Neural progenitor cell (in vitro differentiated cells): ENCODE measurements around a stretch of chr13.

GRCh38 chr13:99969595-99970732 lies 1.6 kb downstream of the ZIC5 start:
- RAMPAGE, long total RNA: no peak

- RAMPAGE, long total RNA: no peak
Measured at GRCh38 chr13:99978744-99979427, 2.7 kb upstream of the ZIC2 start.

DNA sequence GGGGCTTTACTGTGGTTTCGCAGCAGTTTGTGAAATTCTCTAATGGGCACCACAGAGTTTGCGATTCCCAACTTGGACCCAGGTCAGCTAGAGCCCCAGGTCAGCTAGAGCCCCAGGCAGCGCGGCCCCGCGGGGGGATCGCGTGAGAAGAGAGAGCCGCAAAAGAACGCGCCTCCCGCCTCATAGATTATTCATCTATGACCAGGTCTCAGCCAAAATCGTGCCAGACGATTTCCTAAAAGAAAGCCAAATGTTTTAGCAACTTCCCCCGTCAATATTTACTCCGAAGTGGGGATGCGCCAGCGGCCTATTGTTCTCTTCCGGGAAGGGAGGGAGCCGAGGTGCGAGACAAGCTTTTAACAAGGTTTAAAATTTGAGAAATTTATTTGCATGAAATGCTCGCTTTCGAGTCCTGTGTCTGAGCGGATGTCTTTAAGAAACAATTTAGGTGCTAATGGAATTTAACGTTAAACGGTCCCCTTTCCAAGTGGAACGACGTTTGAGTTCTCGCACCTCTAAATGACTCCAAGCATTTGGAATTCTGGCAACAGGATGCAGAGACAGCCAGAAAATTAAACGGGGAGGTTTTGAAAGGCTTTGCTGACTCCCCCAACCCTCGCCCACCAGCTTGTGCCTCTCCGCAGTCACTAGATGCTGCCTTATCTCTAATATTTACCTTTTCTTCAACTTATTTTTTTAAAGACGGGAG lies 2.3 kb downstream of the ZIC2 start:
- RAMPAGE, long total RNA: no peak

GRCh38 chr13:99985278-99985897 lies 3.8 kb downstream of the ZIC2 start:
- RAMPAGE, long total RNA: no peak

GRCh38 chr13:100529726-100530341 lies 58.8 kb downstream of the GGACT start:
- RAMPAGE, long total RNA: no peak

DNA sequence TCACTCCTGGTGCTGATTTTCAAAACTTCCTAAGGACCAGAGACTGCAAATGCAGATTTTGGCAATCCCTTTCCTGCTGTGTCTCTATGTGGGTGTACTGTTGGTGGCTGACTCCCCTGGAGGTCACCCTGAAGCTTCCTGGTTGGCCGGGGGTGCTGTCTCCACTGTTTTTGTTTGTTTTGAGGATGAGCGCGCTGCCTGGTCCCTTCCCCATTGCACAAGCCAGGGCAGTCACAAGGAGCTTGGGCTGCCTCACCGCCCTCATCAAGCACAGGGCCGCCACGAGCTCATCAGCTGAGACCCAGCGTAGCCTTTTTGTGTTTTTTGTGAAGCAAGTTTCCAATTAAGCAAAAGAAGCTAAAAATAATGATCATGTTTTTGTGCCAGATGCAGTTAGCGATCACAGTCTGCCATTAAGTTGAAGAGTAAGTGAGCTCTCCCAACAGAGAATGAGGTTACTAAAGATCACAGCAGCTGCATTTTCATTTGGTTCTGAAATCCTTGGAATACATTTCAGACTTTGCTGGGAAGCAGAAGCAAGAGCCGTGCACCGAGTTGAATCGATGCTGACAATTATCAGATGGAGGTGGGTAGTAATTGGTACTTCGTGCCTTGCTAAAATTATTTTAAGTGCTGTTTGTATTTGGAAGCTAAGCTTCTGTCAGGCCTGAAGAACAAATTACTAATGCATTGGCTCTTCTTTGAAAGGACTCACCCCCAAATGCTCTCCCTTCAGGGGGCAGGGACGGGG lies 57.8 kb downstream of the GGACT start:
- RAMPAGE, long total RNA: no peak

GRCh38 chr13:100560512-100561113 lies 28.0 kb downstream of the GGACT start:
- RAMPAGE, long total RNA: no peak

- RAMPAGE, long total RNA: no peak
Measured at GRCh38 chr13:101576563-101576878, 124.0 kb downstream of the ITGBL1 start.

DNA sequence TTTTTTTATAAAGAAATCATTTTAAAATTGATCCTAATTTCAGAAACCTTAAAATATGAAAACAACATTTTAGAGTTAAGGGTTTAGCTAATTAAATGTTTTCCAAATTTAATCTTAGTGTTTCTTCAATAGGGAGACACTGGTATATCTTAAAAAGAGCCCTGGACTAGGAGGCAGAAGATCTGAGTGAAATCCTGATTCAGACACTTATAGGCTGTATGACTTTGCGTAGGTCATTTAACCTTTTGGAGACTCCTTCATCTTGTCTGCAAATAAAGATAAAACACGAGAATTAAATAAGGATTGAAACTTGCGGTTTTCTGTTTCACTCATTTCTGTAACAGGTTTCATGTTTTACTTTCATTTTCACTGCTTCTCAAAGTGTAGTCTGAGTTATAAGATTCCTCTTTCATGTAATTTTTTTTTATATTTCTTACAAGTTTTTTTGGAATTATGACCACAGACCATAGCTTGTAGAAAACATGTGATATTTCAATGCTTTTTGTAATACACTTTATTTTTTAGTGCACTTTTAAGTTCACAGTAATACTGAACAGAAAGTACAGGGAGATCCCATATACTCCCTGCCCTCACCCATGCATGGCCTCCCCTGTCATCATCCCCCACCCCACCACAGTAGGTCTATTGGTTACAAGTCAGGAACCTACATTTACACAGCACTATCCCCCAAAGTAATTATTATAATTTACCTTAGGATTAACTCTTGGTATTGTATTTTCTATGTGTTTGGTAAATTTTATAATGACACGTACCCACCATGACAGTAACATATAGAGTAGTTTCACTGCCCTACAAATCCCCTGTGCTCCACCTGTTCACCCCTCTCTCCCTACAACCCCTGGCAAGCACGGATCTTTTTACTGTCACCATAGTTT lies 174.6 kb downstream of the ITGBL1 start:
- RAMPAGE, long total RNA: no peak

DNA sequence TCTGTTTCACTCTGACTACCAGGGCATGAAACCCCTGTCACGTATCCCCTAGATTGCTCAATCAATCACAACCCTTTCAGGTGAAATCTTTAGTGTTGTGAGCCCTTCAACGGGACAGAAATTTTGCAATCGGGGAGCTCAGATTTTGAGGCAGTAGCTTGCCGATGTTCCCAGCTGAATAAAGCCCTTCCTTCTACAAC lies 176.8 kb downstream of the FGF14 start:
- RAMPAGE, long total RNA: no peak

- RAMPAGE, long total RNA: no peak
Measured at GRCh38 chr13:101918252-101919015, 1.7 kb upstream of the FGF14 start.

DNA sequence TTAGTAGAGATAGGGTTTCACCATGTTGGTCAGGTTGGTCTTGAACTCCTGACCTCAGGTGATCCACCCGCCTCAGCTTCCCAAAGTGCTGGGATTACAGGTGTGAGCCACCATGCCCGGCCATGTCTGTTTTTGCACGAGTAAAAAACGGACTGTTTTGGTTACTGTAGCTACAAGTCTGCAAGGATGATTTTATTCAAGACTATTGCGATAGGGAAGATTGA lies 103.9 kb upstream of the SLC10A2 start:
- RAMPAGE, long total RNA: no peak

- RAMPAGE, long total RNA: no peak
Measured at GRCh38 chr13:103822142-103822591, 756.0 kb upstream of the SLC10A2 start.

DNA sequence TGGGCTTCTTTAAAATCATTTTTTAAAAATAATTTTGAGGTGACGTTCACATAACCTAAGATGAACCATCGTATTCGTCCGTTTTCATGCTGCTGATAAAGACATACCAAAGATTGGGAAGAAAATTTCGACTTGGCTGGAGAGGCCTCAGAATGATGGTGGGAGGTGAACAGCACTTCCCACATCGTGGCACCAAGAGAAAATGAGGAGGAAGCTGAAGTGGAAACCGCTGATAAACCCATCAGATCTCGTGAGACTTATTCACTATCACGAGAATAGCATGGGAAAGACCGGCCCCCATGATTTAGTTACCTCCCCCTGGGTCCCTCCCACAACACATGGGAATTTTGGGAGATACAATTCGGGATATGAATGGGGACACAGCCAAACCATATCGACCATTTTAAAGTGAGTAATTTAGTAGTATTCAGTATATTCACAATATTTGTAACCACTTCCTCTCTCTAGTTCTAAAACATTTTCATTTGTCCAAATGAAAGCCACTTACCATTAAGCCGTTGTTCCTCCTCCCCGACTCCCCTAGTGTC lies 241.1 kb upstream of the DAOA start:
- RAMPAGE, long total RNA: no peak

DNA sequence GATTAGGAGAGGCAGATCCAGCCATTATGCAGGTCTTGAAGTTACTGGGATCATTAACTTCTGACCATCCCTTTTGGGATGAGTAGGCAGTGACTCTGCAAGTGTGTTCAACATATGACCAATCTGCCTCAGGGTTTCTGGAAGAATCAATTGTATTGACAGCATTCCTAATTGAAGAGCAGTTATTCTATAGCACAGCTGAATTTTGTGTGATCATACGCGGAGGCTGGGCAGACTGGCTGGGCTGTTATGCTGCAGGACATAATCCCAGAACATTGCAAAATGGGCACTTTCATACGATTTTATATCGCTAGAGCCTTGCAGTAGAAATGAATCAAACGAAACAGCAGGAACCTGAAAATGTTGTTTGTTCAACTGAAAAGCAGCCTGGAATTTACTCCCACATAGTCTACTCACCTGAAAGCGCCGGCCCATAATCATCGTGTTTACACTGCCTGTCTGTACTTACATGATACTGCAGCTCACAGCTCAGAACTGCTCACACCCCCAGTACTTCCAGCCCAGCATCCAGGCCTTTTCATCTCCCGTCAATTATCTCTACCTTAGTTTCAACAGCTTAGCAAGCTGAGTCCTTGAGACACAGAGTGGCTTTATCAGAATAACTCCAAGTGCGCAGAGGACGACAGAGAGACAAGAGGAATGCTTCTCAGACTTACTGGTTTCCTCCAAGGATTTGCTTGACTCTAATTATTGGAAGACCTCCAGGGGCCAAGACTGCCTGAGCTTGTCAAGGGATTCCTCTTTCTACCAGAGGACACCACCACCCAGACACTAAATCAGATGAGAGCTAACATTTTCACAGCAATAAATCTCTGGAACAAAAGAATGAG lies 513.6 kb downstream of the DAOA start:
- RAMPAGE, long total RNA: no peak

GRCh38 chr13:106099533-106099825 lies 436.0 kb downstream of the EFNB2 start:
- RAMPAGE, long total RNA: no peak

DNA sequence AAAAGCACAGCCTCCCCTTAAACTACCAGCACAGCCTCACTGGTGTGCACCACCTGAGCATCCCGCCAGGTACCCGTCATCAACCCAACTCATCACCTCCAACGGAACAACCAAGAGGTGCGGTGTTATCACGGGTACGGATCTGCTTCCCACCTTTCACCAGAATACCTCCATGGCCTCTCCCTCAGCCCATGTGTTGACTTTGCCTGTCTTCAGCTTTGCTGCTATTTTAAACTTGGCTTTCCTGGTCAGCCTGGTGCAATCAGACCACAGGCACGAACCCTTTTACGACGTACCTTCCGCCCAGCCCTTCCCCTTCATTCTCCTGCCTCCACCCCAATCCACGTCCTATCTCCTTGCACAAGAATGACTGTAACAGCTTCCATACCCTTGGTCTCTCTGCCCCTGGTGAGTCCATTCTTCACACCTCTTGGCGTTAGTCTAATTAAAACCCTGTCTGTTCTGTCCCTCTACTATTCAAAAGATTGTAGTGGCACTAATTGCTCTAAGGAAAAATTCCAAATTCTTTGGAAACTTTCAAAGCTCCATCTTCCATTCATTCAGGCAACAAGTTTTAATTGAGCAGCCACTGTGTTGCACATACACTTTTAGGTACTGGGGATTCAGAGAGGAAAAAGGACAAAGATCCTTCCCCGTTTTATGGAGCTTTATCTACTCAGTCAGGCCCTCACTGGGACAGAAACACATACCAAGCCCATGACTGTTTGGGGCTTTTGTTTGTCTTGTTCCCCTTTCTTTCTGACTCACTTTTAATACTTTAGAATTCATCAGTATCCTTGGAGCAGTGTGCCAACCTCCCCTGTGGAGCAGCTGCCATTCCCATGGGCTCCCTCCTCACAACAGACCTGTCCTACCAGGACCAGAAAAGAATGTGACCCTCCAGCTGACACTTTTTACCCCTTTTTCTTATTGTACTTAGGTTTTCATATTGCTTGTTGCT lies 431.5 kb downstream of the EFNB2 start:
- RAMPAGE, long total RNA: no peak

DNA sequence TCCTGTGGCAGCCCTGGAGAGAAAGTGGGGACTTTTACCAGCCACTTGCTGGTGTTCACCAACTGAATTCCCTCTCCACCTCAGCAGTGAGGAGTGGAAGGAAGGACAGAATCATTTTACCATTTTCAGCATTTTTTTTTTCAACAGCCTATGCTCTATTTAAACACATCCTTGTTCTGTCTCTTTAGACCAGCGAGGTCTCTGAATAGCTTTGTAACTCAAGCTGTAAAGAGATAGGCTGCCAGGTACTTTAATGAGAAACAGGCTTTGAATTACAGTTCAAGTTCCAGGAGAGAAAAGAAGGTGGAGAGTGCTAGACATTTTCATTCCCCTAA lies 38.9 kb downstream of the EFNB2 start:
- RAMPAGE, long total RNA: no peak

DNA sequence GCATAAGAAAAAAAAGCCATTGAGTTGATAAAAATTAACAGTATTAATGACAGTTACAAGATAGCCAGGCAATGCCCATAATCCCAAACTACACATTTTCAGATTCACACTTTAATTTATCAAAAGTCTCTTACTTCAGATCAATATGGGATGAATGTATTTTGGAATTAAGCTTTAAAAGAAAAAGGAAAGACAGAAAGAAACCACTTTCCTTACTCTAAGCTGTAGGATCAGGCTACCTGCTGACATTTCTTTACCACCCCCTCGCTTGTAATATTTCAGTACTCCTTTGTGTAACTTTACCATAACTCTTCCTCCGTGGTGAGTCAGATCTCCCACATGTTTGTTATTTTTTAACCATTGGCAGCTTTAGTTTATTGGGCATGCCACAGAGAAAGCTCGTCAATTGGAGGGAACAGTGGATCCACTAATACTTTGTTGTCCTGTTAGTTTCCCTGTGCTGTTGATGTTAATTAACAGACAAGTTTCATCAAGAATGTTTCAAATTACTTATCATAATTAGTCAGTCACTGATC lies 22.6 kb downstream of the EFNB2 start:
- RAMPAGE, long total RNA: no peak

- RAMPAGE, long total RNA: no peak
Measured at GRCh38 chr13:106530262-106531144, 5.0 kb downstream of the EFNB2 start.